Subcutaneous adipose tissue (tissue), 3 donors: ENCODE measurements around the genes TYMP, CHKB and ARSA.

DNA sequence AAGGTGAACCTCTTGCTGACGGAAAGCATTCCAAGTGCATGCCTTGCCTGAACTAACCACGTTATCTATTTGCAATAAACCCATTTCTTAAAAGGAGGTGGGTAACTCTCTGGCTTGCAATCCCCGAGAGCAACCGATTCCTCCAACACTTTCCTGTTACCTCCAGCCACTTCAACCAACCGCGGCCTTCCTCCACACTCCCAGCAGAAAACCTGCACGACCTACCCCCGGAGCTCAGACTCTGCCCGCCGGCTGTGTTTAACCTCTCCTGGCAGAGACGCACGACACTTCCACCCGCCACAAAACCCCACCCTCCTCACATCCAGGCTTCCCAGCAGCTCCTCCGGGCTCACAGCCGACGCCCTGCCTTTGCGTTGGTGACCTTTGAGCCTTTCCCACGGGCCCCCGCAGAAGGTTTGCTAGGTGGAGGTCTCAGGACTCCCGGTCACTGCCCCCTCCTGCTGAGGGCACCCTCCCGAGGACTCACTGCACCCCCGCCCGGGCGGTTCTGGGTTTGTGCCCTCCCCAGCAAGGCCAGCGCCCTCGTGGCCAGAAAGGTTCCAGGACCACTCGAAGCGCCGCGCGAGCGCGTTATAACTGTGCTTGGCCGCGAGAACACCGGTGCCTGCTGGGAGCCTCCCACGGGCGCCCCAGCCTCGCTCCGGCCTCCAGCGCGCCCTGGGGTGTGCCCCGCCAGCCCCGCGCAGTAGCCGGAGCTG lies 554 bp downstream of the SCO2 start:
- PRO-cap = no peak
- RAMPAGE, long total RNA, 3 experiments = no peak in any of the 3 experiments

DNA sequence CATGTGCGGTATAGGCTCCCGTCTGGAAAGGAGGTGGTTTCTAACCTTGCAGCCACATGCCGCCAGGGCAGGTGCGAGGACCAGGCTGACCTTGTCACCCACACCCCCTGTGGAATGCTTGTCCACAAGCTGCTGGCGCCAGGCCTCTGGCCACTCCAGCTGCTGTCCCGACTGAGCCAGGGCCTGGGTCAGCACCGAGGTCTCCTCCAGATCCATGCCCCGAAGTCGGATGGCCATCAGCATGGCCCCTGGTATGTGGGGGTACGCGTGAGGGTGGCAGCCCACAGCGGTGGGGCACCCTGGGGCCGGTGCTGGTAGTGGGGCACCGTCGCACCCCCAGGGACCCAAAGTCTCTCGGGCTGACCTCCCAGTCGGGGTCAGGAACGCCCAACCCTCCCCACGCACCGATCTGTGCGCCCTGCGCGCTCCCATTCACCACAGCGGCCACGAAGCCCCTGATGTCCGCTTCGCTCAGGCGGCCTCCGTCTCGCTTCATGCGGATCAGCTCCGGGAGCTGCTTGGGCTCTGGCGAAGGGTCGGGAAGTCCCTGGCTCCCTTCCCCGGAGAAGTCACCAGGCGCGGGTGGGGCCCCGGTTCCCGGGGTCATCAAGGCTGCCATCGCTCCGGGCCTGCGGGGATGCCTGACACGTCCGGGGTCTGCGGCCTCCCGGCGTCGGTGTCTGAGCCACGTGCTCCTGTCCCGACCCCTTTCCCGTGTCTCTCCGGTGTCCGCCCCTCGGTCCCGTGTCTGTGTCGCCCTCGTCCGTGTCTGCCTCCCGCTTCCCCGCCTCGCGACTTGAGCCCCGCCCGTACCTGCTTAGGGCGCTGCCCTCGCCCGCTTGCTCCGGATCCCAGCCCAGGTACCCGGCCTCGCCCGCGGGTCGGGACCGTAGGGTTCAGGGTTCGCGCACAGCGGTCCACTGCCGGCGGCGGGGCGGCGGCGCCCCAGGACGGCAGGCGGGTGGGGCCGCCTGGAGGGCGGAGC lies at the start of gene TYMP:
TSS of gene TYMP (minus strand) at position 922 of the 985 bp plus-strand sequence.
- PRO-cap = bidirectional peak, plus-strand start at position 867 of the sequence, minus-strand start at position 682 of the sequence; bidirectional peak, plus-strand start outside the sequence, minus-strand start at position 949 of the sequence
- RAMPAGE, long total RNA, 3 experiments = start-site peak on the minus strand in 3 of 3 experiments, centred at positions 917 to 942 of the sequence, 415 to 591 reads per replicate

GRCh38 chr22:50581987-50583044 lies at the start of gene CHKB:
Gene CHKB, minus strand, starts transcription at chr22:50582849.
- PRO-cap = bidirectional peak, plus-strand start at chr22:50582689, minus-strand start at chr22:50582583; bidirectional peak, plus-strand start at chr22:50583124, minus-strand start at chr22:50582999
- RAMPAGE, long total RNA, 3 experiments = start-site peak on the minus strand in 2 of 3 experiments, at chr22:50582788-50583009 at its widest, 17 to 65 reads per replicate

DNA sequence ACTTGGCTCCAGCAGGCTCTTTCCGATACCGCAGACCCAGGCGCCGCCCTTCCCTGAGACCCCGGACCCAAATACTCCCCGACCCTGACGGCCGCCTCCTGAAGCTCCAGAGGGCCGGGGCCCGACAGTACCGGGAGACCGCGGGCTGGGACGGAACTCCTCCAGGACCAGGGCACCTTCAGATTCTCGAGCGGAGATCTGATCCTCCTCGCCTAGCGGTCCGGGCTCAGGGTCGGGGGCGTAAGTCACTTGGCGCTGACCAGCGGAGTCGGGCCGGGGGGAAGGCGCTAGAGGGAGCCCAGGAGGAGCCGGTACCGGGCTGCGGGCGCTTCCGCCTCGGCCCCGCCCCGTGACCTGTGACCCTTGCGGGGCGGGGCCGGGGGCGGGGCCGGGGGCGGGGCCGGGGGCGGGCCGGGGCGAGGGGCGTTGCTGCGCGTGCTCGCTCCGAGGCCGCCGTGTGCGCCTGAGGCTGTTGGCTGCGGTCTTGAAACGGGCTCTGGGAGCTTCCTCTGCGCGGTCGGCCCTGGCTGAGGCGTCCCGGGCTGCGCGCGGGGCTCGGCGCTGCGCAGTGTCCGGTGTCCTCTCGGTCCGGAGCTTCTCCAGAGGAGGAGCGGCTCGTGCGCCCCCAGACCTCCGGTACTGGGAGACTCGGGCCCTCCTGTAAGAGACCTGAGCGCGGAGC lies at the start of gene ARSA:
TSS of gene ARSA (minus strand) at position 338 of the 682 bp plus-strand sequence.
- PRO-cap = bidirectional peak, plus-strand start at position 488 of the sequence, minus-strand start at position 351 of the sequence
- RAMPAGE, long total RNA, 3 experiments = start-site peak on the minus strand in 2 of 3 experiments, centred at positions 321 to 329 of the sequence, 74 to 148 reads per replicate

- PRO-cap = no peak
- RAMPAGE, long total RNA, 3 experiments = no peak in any of the 3 experiments
These were observed 13.9 kb upstream of the ARSA start for GRCh38 chr22:50641695-50642373.

DNA sequence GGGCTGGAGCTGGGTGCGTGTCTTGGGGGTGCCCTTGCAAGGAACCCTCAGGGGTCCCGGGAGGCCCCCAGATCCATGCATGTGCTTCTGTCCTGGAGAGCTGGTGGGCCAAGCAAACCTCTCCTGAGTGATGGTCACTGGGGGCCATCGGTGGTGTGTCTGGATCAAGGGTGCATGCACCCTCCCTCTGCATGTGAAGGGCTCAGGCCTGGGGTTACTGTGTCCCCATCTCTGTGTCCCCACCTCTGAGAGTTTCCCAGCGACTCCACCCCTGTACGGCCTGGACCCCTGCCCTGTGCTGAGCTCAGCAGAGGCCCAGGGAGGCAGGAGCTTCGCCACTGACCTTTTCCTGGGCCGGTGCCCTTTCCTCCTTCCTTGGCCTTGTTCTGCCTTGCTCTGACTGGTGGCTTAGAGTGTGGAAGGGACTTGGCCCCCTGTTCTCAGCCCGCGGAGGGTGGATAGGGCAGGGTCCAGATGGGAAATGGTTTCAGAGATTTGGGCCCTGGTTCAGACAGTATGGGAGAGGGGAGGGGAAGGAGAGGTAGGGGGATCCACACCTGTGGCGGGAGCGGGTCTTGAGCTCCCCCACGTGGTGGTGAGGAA lies 38.4 kb upstream of the ACR start:
- PRO-cap = no peak
- RAMPAGE, long total RNA, 3 experiments = no peak in any of the 3 experiments